Sternocleidomastoid (tissue), 1 donor: ENCODE measurements around the genes CNEP1R1 and CHD9NB.

DNA sequence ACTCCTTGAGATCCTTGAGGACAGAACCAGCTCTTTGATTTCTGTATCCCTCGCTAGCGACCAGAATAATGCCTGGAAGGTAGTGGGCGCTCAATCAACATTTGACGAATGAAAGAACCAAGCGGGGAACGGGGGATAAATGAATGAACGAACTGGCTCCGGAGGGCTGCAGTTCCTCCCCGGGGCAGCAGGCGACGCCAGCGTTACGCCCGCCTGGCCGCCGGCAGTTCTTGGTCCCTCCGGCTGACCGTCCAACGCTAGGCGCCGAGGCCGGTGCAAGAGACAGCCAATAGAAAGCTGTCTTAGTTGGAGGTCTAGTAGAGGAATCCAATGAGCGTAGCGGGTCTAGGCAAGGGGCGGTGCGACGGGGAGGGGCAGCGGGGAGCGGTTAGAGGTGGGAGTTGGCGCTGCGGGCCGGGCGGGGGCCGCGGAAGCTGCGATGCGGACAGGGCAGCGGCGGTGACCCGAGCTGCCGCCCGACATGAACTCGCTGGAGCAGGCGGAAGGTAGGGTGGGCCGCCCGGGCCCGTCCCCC is at the start of gene CNEP1R1:
Gene CNEP1R1, plus strand, starts transcription at position 391 of the 535 bp plus-strand sequence.
- PRO-cap: unidirectional peak, plus-strand start at position 391 of the sequence

GRCh38 chr16:50078549-50079026 is 12.8 kb downstream of the HEATR3 start:
- PRO-cap: no peak

GRCh38 chr16:50153790-50154652 is 915 bp downstream of the TENT4B start:
- PRO-cap: bidirectional peak, plus-strand start at chr16:50153965, minus-strand start at chr16:50153932

GRCh38 chr16:50224749-50225074 is 41.6 kb upstream of the ADCY7 start:
- PRO-cap: no peak

DNA sequence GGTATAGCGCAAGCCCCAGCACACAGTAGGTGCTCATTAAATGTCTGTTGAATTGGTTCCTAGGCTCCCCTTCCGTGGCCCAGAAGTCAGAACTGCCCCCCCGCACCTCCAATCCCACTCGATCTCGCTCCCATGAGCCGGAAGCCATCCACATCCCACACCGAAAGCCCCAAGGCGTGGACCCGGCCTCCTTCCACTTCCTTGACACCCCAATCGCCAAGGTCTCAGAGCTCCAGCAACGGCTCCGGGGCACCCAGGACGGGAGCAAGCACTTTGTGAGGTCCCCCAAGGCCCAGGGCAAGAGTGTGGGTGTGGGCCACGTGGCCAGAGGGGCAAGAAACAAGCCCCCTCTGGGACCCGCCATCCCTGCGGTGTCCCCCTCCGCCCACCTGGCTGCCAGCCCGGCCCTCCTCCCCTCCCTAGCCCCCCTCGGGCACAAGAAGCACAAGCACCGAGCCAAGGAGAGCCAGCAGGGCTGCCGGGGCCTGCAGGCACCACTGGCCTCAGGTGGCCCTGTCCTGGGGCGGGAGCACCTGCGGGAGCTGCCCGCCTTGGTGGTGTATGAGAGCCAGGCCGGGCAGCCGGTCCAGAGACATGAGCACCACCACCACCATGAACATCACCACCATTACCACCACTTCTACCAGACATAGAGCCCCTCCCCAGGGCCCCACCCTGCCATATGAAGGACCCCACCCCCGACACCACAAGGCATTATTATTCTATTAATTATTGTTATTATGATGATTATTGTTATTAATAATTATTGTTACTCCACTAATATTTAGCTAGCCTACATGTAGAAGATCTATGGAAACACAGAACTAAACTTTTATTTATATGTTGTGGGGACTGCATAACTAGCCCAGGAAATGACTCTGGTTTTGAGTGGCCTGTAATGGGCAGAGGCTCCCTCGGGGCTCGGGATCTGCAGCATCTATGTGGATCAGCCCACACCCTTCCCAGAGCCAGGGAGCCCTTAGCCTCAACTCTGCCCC is 47.7 kb downstream of the SNX20 start:
- PRO-cap: no peak

DNA sequence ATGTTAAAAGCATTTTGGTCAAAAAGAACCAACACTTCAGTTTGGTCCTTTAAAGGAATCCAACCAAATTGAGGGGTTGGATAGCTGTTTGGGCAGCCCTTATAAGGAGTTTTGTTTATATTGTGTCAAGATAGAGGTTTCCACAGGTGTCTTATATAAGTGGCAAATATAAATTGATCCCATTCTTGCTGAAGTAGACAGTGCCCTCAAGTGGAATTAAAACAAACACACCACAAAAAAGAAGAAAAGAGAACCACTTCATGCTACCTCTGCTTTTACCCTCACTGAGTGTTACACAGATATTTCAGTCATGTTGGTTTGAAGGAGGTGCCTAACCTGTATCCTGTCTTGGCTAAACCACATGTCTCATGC is 5.7 kb downstream of the CYLD start:
- PRO-cap: no peak

GRCh38 chr16:50842605-50843061 is 100.7 kb downstream of the CYLD start:
- PRO-cap: no peak

DNA sequence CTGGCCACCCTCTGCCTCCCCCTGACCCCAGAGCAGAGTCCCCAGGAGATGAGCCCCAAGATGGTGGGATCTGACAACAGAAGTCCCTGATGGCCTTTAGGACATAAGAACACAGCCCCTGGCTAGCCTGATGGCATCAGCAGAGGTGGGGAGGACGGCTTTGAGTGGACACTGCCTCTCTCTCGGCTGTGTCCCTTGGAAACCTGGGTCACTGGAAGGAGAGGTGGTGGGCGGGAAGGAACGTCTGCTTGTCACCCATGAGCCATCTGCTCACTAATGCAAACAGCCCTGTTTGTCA is 196.8 kb downstream of the CYLD start:
- PRO-cap: no peak

DNA sequence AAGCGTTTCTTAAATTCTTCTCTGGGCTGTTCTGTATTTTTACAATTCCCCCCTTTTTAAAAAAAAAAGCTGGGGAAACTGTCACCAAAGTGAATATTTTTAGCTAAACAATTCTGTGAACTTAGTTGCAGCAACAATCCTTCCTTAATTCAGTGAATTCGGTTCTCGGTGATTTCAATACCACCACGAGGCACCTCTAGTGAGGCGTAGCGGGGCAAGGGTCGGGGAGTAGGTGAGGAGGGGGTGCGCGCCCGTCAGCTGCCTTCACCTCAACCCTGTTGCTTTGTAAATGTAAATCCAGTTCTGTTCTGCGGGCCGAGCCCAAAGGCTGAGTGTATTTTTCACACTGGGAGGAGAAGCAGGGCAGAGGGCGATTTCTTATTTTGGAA is 17.4 kb downstream of the SALL1 start:
- PRO-cap: no peak

DNA sequence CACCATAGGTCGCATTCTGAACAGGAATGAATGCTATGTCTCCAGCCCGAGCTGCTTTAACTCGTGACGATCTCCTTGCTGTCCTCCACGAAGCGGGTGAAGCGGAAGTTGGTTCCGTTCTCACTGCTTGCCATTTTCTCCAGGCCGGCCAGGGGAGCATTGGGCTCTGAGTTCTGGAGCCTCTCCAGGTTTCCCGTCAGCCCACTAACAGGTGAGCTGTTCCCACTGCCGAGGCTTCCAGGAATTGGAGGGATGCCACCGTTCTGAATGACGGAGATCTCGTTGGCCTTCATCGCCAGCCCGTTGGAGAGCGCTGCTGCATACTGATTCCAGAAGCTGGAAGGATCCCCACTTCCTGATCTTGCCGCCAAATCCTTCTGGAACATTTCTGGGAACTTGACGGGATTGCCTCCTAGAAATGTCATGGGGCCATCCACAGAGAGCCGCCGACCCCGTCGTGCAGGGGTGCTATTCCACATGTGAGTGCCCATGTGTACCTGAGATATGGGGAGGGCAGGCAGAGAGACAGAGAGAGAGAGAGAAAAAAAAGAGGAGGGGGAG is 13.9 kb downstream of the SALL1 start:
- PRO-cap: no peak

DNA sequence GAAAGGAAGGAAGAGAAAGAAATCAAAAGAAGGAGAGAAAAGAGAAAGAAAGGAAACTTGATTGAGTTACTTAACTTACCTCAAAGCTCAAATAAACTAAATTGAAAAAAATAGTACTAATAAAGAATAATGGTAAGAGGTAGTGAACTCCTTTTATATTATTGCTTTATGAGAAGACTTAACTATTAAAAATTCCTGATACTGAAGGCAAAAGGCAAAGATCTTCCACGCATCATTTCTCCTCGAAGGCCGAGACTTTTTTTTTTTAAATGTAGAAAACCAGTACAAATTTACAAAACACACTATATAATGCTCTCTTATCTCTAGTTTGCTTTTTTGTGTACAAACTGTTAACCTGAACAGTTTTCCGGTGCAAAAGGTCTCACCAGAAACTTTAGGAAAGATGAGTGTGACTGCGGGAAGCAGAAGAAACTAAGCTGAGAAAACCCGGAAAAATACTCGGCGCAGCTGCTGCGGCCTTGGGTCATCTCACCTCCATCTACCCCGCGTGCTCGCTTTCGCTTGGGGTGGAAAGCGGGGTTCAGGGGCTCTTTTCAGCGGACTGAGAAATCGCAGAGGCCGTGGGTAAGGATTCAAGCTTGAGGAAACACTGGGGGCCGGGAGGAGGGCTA is 1.9 kb downstream of the SALL1 start:
- PRO-cap: no peak

- PRO-cap: no peak
These were observed 681 bp downstream of the SALL1 start for GRCh38 chr16:51150404-51150773.

GRCh38 chr16:51359134-51360154 is 208.4 kb upstream of the SALL1 start:
- PRO-cap: no peak

GRCh38 chr16:51523368-51523829 is 372.3 kb upstream of the SALL1 start:
- PRO-cap: no peak

- PRO-cap: no peak
These were observed 604.1 kb upstream of the SALL1 start for GRCh38 chr16:51755185-51755546.

- PRO-cap: no peak
These were observed 610.9 kb upstream of the SALL1 start for GRCh38 chr16:51761866-51762436.

GRCh38 chr16:52539776-52540353 is 7.1 kb downstream of the TOX3 start:
- PRO-cap: no peak

DNA sequence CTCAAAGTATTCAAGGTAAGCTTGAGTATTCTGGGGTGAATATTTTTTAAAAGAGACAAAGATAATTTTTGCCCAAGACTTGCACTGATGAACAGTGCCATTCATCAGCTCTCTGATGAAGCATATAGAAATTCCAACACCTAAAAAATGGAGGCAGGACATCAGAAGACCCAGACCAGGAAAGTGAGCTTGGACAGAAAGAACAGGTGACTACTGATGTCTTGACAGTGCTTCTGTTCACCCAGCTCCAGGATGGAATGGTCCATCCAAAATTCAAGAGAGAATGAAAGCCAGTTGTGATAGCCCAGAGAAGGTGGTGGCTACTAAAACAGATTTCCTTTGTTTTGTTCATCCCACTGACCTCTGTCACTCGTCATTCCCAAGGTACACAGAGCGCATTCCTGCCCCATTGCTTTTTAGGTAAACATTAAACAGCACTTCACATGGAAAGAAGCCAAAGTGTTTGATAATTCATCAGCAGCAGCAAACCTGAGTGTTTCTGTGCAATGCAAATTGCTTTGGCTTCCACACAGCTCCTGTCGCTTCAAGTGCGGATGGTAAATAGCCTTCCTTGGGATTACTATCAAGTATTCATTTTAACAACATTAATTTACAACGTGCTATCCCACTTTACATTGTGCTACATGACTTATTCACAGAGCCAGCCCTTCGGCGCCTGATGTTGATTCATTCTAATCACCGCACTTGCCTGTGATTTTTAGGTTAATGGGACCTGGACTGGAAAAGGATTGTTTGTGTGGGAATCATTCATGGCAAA is 65.0 kb upstream of the TOX3 start:
- PRO-cap: no peak

DNA sequence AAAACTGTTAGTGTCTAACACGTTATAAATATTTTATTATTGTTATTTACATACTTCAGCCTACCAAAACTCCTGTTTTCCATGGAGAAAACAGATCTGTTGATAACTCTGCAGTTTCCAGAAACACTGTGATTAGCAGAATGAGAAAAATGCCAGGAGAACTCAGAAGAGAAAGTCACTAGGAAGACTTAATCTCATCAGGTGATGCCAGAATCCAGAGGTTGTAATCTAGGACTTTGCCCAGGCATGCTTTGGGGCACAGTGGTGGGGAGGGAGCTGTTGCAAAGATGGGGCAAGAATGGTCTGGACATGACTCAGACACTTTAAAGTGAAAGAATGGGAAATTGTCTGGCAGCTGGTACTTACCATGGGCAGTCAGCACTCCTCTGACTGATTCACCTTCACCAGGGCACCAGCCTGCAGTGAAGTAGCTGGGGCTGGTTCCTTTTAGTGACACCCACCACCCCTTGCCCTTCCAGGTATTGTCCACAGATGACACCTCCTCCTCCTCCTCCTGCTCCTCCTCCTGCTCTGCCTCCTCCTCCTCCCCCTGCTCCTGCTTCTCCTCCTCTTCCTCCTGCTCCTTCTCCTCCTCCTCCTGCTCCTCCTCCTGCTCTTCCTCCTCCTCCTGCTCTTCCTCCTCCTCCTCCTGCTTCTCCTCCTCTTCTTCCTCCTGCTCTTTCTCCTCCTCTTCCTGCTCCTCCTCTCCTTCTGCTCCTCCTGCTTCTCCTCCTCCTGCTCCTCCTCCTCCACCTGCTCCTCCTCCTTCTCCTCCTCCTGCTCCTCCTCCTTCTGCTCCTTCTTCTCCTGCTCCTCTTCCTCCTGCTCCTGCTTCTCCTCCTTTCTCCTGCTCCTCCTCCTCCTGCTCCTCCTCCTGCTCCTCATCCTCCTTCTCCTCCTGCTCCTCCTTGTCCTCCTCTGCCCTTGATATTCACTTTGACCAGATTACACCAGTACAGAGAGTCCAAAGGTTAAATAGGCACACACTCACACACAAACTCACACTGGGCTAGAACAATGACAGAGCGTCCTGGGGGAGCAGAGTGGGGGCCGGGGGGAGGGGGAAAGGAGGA is at the start of gene CHD9NB:
Gene CHD9NB, minus strand, starts transcription at position 503 of the 1,073 bp plus-strand sequence.
- PRO-cap: no peak

GRCh38 chr16:53056229-53057011 is 1.6 kb downstream of the CHD9 start:
- PRO-cap: no peak